Skin of body (tissue), 2 donors: ENCODE measurements around a stretch of chr10.

DNA sequence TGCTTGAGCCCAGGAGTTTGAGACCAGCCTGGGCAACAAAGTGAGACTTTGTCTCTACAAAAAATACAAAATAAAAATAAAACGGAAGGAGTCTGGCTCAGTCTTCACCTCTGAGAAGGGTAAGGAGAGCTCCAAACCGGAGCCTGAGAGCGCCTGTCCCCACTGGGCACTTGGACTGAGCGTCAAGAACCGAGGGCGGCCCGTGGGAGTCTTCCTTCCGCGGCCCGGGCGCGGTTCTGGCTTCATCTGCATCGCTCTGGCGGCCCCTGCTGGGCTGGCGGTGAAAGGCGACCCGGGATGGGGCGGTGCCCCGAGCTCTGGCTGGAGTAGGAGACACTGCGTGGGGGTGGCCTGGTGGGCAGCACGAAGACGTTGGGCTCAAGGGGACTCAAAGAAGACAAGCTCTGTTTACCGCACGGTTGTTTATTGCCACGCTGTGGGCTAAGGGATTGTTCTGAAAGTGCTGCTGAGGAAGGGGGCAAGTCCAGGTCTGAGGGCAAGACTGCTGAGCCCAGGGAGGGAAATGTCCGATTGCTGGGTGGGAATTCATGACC is 29.7 kb downstream of the PLAU start:
- RAMPAGE, long total RNA: no peak

GRCh38 chr10:74119047-74120186 is 31.2 kb downstream of the AP3M1 start:
- RAMPAGE, long total RNA: no peak

GRCh38 chr10:74227894-74228603 is 77.0 kb downstream of the ADK start:
- RAMPAGE, long total RNA: no peak

DNA sequence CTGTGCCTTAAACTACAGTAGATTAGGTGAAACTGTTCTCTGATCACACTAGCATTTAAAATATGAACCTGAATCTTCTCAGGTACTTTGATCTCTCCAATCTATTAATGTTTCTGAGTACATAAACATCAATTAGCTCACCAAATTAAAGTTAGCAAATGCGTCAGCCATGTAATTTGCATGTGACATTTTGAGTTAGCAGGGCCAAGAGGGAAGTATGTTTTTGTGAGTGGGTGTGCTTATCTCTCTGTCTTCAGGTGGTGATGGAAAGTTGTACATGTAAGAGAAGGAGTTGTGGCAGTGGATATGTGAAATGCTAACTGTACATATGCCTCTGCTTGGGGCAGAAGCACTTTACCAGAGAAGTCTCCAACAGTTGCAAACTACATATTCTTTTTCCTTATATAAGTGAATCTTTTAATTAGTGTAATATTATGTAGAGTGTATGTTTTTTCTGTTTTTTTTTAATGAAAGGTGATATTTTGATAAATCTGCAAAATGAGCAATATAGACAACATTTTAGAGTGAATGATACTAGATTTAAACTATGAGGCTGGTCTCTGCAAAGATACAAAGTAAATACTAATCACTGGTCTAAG is 27.7 kb downstream of the KAT6B start:
- RAMPAGE, long total RNA: no peak

DNA sequence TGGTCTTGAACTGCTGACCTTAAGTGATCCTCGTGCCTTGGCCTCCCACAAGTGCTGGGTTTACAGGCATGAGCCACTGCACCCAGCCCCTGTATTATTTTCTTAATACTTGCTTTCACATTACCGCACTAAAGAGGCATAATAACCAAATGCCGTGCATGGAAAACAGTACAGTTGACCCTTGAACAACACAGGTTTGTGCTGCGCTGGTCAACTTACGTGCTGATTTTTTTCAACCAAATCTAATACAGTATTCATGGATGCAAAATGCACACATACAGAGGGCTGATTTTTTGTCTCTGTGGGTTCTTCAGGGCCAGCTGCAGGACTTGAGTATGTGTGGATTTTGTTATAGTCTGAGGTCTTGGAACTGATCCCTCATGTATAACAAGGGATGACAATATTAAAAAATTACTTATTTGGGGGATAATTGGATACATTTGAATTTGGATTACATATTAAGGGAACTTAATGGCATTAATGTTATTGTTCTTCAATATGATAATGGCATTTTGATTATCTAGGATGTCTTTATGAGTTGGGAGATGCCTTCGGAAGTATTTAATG is 39.4 kb downstream of the KAT6B start:
- RAMPAGE, long total RNA: no peak

DNA sequence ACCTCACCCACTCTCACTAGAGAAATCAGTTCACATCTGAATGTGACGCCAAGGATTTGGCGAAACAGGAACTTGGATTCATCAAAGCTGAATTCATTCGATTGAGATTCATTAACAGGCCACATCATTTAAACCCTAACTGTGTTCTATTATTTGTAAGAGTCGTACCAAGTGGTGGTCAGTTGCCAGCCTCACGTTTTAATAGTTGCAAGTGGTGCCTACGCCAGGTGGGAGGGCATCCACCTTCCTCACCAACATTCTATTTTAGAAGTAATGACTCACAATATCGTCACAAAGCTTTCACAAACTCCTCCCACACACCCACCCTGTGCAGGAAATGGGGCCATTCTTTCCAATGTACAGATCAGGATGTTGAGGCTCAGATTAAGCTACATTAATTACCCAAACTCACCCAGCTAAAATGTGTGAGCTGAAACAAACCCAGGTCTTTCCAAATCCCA is 39.4 kb downstream of the DUSP29 start:
- RAMPAGE, long total RNA: no peak

GRCh38 chr10:75046077-75046377 is 27.4 kb downstream of the DUSP29 start:
- RAMPAGE, long total RNA: no peak

DNA sequence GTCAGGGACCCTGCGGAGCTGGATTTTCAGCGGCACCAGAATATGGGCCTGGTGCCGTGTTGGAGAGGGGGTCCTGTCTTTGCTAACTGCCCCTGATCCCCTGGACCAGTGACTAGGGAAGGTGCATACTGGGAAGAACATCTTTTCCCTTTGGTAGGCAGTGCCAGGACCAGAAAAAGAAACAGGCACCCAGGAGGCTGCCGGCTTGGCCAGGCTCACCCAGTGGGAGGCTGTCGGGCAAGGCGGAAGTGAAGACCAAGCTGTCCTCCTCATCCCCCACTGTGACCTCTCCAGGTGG is 252 bp downstream of the DUSP13 start:
- RAMPAGE, long total RNA: no peak

GRCh38 chr10:75111795-75112380 is 432 bp downstream of the SAMD8 start:
- RAMPAGE, long total RNA: no peak

- RAMPAGE, long total RNA: no peak
Observed at GRCh38 chr10:75216168-75216950, 5.8 kb downstream of the VDAC2 start.

GRCh38 chr10:75224442-75224980 is 11.2 kb downstream of the COMTD1 start:
- RAMPAGE, long total RNA: no peak

DNA sequence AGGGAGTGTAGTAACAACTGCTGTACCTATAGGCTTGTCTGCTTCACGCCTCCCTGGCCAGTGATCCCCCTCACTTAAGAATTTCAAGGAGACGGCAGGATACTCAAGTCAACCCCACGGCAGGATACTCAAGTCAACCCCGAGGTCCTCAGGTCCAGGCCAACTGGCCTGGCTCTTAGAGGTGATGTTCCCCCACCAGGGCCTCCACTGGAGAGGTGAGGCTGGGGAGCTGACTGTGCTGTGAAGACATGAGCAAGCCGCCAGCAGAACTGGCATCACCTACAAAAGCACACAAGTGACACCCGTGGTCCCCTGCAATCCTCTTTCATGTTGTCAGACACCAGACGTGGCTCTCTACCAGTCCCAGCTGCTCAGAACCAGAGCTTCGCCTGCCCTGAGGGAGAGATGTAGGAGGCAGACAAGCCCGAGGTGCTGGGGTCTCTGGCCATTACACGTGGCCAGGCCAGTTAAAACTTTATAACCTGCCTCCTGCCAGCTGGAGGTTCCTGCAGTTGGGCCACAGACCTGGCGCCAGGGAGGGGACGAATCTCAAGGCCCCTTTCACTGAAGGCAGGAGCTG is 2.3 kb downstream of the COMTD1 start:
- RAMPAGE, long total RNA: no peak

GRCh38 chr10:75245480-75246110 is 9.8 kb upstream of the COMTD1 start:
- RAMPAGE, long total RNA: no peak

- RAMPAGE, long total RNA: no peak
Observed at GRCh38 chr10:75263686-75264273, 28.0 kb upstream of the COMTD1 start.

- RAMPAGE, long total RNA: no peak
Observed at GRCh38 chr10:75283194-75283719, 47.5 kb upstream of the COMTD1 start.

DNA sequence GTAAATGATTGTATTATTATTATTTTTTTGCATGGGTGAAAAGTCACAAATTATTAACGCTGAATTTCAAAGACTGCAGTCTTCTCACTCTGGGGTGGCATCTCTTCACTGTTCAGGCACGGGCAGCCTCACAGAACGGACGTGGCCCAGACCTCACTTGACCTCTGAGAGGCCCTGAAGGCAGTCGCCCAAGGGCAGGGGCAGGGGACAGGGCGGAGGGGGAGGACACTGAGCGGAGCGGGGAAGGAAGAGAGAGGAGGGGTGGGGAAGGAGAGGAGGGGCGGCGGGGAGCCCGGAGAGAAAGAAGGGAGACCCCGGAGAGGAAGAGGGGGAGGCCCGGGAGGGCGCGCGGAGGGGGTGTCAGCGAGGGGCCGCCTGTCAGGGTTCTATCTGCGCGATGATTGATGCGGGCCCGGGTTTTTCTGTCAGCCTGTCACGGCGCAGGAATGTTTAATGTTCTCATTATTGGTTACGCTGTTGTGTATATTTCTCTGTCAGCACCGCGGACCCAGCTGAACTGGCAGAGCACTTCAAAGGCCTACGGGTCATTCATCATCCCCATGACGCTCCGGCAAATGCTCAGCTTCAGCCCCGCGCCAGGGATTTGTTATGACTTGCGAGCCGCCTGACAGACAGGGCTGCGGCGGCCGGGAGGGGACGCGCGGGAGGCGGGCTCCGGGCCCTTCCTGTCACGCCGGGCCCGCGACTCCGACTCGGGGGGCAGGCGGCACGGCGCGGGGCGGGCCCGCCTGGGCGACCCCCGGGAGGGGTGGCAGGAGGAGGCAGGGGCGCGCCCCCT is 58.9 kb upstream of the COMTD1 start:
- RAMPAGE, long total RNA: no peak

DNA sequence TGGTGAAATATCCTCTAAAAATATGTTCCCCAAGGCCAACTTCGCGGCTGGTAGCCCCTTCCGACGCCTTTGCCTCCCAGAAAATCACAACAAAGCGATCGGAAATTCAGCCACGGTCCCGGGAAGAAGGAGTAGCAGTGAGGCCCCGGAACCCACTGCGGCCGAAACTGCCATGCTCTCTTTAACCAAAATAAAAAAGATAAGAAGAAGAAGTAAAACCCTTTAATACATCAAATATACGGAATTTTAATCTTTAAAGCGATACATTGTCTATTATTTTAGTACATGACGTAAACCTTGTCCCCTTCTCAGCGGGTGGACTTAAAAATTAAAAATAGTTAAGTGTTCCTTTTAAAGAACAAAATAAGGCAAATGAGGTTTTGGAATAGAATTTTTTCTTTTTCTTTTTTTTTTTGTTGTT is 3.9 kb downstream of the ZNF503 start:
- RAMPAGE, long total RNA: no peak

DNA sequence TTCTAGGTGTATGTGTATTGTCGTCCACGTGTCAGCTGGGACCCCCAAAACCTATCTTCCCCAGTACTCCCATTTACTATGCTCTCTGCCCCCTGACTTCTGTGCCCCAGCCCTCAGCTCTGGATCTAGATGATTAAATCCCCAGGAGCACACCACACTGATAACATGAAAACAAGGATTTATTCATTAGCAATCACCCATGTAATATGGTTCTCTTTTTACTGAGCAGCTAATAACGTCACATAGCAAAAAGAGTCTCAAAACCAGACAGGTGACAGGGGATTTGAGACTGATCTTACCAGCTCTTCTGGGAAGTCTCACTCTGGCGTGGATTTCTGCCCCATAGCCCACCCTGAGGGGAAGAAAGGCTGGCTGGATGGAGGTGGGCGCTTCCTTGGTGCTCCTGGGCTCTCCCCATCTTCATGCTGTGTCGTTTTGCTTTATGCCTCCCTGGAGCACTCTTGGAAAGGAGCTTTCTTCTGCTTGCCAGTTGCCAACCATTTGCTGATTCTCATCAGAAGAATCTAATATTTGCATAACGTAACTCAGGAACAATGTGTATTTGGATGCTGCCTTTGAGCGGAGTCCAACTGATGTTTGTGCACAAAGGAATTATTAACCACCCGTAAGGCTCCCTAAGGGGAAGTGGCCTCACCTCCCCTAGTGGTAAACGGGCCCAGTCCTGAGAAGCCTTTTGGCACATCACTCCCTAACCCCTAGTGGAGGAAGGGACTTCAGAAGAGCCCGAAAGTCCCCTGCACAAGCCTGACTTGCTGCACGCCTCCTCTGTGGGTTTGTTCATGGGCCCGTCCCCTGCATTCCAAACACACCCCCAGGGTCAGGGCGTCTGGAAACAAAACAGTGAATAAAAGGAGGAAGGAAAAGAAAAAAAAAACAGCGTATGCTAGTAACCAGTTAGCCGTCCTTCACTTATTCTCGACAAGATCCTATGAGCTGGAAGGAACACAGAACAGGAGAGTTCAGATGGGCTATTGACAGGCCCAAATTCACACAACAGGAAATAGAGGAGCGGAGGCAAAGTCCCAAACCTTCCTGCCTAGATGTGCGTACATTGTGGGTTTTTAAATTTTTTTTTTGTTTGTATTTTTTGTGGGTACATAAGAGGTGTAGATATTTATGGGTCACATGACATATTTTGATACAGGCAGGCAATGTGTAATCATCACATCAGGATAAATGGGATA is 602.1 kb downstream of the LRMDA start:
- RAMPAGE, long total RNA: no peak

- RAMPAGE, long total RNA: no peak
Observed at GRCh38 chr10:76251774-76252452, 820.5 kb downstream of the LRMDA start.

- RAMPAGE, long total RNA: no peak
Observed at GRCh38 chr10:76524095-76524459, 1092.7 kb downstream of the LRMDA start.